Measurements from ENCODE around the gene PTPN3.

GRCh38 chr9:109473079-109473798, 24.9 kb downstream of the PTPN3 start:
- RRBS, result no CpG with 5 or more reads among the region's 13 CpGs

DNA sequence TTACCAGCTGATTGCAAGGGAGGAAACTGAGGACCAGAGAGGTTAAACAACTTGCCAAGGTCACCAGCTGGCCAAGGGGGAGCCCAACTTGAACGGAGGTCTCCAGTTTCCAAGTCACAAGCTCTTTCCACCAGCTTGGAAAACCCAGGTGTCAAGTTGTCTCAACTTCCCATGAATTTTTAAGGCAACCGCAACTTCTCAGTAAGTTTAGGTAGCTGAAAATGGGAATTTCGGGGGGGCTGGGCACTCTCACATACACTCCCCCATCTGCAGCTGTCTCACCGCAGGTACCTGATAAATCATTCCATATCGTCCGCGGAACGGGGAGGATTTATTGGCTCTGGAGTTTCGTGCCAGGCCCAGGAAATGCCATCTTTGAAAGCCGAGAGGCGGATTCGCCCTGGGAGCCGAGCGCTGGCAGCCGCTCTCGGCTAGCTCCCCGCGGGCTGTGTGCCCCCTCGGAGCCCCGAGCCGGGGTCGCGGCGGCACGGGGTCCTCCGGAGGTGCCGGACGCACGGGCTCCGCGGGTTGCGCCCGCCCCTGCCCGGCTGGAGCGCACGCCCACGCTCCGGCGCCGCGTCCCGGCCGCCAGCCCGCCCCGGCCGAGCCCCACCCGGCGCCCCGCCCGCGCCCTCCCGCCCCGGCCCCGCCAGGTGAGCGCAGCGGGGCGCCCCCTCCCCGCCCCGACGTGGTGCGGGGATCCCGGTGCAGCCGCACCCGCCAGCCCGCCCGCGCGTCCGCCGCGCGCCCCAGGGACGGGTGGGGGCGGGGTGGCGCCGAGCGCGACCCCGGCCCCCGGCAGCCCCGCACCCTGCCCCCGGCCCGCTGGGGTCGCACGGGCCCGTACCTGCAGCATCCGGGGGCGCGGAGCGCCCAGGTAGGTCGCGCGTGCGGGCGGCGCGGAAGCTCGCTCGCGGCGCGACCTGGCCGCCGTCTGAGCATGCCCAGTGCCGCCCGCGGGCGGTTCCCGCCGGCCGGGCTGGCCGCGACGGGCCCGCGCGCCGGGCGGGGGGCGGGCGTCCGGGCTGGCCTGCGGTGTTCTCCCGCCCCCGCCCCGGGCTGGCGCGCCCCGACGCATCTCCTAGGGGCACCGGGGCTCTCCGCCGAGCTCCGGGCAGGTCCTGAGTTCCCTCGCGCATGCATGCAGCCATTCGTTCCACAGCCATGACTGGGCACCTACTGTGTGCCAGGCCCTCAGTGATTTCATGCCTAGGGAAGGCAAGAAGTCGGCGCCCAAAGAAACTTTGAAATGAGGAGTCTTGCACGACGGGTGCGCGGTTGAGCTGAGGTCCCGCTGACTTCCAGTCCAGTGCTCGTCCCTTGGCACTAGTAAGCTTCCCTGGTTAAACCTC, at the start of gene PTPN3:
Gene PTPN3 (minus strand): TSS at position 936 of the 1,352 bp plus-strand sequence.
- RRBS, result 21% methylated on average over 30 of the region's 145 CpGs

- RRBS, result no CpG with 5 or more reads among the region's 13 CpGs
These were observed 114.4 kb upstream of the PALM2AKAP2 start for GRCh38 chr9:109665451-109666052.

GRCh38 chr9:109789548-109790097, 9.6 kb downstream of the PALM2AKAP2 start:
- RRBS, result no CpG with 5 or more reads among the region's 6 CpGs

DNA sequence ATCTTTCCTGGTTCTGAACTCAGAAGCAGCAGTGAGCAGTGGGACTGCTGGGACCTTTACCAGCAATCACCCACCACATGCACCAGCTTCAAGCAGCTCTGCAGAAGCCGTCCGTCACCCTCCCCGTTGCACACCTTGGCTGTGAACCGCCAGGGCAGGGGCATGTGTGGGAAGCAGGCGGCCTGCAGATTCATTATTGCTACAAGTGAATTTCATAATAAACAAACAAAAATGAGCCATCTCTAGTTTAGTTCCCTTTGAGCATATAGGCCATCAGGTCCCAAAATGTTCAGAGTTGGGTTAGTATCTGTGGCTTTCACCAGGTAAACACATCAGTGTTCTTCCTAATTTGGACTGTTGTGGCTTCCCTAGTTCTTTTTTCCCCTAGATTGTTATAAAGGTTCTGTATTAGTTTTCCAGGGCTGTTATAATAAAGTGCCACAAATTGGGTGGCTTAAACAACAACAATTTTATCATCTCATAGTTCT, 17.6 kb downstream of the PALM2AKAP2 start:
- RRBS, result no CpG with 5 or more reads among the region's 5 CpGs

GRCh38 chr9:109914410-109914764, 134.4 kb downstream of the PALM2AKAP2 start:
- RRBS, result no CpG with 5 or more reads among the region's 2 CpGs

- RRBS, result no CpG with 5 or more reads among the region's 5 CpGs
These were observed 210.3 kb downstream of the C9orf152 start for GRCh38 chr9:109997574-109998047.

DNA sequence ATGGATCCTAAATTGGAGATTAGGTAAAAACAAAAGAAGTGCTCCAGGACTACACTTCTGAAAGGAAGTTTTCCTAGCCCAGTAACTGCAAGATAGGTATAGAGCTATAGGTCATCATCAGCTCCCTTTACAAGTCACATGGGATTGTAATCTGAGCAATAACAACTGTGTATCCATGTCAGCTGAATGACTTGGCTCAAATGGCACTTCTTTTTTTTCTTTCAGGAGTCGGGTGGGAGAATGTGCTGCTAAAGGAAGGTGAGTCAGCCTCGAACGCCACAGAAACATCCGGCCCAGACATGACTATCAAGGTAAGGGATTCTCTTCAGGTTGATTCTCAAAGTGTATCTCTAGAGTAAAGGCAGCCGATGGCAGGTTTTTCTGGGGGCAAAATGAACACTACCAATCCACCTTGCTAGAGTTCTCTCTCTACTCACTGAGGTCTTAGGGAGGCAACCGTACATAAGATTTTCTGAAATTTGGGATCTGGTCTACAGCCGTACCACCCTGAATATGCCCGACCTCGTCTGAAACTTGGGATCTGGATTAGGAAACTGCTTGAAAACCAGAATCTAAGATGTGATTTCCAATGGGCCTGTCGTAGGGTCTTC, 192.1 kb downstream of the C9orf152 start:
- RRBS, result no CpG with 5 or more reads among the region's 10 CpGs

DNA sequence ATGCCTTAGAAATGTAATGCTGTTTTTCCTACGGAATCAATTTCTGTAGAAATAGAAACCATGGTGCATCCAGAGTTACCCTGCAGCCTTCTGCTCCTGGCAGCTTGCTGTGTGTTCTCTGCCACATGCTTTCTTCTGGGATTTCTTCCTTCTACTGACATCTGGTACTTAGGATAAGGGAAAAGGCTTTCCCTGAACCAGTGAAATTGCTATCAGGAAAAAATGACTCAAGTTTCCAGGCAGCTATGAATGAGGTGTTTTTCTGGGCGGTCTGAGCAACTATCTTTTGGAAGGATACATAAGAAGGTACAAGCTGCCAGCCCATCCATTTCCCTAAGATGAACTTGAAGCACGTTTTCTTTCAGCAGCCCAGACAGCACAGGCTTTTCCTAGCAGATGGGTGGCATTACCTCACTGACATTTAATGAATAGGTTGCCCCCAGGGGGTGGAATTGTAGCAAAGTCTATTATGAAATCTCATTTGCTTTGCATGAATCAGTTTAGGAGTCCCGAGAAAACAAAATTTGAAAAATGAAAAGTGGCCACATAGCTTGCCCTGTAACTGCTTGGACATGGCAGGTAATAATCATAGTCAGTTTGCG, 108.7 kb downstream of the C9orf152 start:
- RRBS, result no CpG with 5 or more reads among the region's 5 CpGs

DNA sequence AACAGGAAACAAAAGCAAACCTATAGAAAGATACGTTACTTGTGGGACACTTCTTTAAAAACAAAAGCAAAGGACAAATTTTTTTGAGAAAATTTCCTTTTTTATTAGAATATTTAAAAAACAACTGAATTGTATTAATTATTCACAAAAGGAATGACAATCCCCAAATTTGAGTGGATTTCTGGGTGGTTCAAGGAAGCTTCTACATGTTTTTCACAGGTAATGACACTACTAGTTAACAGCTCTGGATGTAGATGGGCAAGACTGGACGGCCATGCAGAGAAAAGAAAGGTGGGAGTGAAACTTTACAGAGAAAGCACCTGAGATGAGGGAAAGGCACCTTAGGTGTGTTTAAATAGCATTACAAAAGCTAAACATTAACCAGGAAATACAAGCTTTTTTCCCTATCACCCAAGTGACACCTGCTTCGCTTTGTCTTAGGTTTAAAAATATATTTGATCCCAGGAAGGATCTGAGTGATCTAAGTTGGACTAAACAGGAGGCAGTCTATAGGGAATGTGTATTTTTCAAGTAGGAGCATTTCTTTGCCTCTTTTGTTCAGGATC, 8.4 kb downstream of the C9orf152 start:
- RRBS, result no CpG with 5 or more reads among the region's 3 CpGs

DNA sequence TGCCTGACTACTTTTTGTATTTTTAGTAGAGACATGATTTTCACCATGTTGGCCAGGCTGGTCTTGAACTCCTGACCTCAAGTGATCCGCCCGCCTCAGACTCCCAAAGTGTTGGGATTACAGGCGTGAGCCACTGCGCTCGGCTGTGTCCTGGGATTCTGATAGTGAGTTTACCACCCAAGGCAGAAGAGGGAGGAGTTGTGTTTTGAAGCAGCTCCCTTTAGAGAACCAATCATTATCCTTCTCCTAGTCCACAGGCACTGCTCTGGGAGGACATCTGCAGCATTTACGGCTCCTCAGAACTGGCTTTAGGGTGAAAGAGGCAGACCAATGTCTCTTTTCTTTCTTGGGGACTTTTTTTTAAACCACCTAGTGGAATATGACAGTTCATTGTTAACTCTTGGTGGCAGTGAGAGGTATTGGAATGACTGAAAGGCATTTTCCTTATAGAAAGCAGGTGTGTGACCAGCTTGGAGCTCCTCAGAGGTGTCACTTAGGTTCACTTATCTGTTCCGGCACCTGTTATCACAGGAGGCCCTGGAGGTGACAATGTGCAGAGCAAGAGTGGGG, 5.6 kb downstream of the C9orf152 start:
- RRBS, result no CpG with 5 or more reads among the region's 7 CpGs

- RRBS, result no CpG with 5 or more reads among the region's 9 CpGs
These were observed 1.0 kb upstream of the TXN start for GRCh38 chr9:110257254-110257843.

DNA sequence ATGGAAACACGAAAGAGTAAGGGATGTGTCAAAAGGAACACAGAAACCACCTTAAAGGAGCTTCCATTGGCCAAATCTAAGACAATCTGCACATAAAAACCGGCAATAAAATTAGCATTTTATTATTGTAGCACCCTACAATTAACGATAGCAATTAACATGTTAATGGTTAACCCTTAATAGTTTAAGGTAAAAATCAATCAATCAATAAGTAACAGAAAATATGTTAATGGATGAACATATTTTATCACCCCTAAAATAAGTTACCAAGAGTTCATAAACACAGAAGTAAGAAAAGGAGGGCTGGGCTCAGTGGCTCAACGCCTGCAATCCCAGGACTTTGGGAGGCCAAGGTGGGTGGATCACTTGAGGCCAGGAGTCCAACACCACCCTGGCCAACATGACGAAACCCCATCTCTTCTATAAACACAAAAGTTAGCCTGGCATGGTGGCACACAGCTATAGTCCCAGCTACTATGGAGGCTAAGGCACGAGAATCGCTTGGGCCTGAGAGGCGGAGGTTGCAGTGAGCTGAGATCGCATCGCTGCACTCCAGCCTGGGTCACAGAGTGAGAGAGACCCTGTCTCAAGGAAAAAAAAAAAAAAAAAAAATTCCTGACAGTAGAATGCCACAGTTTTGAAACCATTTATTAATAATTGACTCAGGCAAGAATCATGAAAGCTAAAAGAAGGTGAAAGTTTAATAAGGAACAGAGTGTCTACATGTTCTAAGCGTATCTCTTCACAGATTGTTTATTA, 5.5 kb upstream of the PTGR1 start:
- RRBS, result no CpG with 5 or more reads among the region's 11 CpGs

- RRBS, result no CpG with 5 or more reads among the region's 1 CpG
These were observed 11.6 kb downstream of the DNAJC25 start for GRCh38 chr9:111642619-111643288.

DNA sequence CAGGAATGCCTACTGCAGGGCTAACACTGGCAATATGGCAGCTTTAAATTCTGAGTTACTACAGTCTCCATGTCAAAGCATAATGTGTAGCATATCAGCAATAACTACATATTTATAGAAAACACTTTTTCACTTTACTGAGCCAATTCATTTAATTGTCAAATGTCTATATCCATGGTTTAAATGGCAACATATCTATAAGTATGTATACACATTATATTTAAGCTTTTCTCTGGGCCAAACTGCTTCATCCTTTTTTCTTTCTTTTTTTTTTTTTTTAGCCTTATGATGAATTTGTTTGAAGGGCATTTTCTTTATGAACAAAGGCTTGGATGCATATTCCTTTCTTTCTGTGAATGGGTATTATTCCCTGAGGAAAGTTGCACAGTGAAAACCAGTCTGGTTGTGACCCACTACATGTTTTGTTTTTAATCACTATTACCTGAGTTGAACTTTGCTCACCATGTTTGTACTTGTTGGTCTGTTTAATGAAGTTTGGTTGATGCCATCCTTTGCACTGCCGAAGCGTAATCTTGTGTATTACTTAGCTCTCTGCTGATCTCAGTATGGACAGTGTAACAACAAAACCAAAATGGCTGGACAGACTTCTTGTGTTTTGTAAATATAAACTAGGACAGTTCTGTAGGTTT, 38.0 kb downstream of the UGCG start:
- RRBS, result no CpG with 5 or more reads among the region's 2 CpGs

GRCh38 chr9:111945281-111945654, 48.7 kb downstream of the UGCG start:
- RRBS, result no CpG with 5 or more reads among the region's 3 CpGs

GRCh38 chr9:111969212-111969623, 72.6 kb downstream of the UGCG start:
- RRBS, result no CpG with 5 or more reads among the region's 4 CpGs

GRCh38 chr9:112143474-112143959, 31.6 kb downstream of the SUSD1 start:
- RRBS, result no CpG with 5 or more reads among the region's 6 CpGs

DNA sequence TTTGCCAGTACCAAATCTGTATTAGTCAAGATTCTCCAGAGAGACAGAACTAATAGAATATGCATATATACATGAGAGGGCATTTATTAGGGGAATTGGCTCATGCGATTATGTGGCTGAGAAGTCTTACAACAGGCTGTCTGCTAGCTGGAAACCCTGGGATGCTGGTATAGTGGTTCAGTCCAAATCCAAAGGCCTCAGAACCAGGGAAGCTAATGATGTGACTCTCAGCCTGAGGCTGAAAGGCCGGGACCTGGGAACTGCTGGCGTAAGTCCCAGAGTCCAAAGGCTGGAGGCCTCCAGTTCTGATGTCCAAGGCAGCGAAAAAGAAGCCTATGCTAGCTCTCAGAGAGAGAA, 84.0 kb downstream of the KIAA1958 start:
- RRBS, result no CpG with 5 or more reads among the region's 4 CpGs

DNA sequence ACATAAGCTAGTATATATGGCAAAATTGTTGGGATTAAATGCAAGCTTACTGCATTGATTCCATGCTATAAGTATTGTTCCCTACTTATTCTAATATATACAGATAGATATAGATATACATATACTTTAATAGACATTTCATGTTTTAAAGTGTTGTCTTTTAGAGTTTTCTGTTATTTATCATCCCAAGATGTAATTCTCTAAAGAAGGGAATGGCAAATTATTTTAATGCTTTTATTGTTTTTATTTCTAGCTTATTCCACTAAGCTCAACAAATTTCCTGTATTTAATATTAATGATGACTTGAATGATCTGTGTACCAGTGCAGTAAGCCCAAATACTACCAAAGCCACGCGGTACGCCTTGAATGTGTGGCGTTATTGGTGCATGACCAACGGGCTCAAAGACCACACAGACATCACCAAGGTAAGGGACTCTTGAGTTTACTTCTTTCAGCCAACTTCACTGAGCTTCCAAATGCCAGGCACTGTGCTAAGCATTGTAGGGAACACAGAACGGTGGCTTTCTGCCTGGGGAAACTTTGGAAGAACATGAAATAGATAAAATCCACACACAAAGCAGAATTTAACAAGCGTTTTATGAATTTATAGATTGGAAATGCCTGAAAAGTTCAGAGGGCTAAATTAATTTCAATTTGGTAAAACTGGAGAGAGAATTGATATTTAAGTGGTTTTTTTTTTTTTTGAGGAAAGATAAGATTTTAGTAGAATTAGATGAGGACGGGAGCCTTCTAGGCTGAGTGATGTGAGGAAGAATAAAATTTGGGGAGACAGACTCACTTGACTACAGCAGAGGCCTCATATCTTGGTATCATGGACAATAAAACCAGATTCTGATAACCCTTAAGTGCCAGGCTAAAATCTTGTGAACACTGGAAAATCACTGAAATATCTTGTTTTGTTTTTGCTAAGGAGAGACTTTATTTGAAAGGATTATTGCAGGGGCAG, 72.2 kb downstream of the INIP start:
- RRBS, result no CpG with 5 or more reads among the region's 8 CpGs

All from GM12892 (cell line).